Cardiac atrium fibroblast (primary cell): ENCODE data around the genes THUMPD3 and MTMR14.

DNA sequence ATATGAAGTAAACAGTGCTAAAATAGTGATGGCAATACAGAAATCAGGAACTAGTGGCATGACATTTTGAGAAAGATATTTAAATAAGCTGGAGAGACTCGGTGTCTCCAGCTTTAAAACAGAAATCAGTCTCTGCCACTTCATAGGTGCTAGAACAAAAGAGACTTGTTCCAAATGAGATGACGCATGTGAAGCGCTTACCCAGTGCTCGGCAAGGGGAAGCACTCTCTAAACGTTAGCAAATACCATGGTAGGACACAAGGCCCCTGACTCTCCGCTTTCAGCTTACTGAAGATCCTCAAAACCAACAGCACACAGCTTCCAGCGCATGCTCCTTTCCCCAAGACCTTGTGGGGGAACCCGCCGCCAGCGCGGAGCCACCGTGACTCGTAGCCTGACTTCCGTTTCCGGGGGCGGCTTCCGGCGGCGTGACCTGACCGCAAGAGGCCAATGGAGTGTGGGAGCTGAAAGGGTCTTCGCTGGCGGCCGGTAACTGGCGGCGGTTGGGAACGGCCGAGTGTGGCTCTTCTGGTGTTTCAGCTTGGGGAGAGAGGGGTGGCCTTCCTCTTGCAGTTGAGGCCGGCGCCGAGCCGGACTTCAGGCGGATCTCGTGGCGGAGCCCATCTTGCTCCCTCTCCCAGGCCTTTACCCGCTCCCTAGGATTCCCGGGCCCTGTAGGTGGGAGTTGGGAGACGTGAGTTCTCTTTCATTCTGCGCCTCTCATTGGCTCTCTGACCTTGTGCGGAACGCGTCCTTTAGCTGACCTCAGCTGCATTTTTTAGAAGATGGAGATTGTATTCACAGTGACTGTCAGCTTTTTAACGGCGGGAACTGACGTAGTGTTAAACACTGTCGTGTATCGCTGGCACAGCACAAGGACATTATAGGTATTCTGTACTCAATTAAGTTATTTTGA, at the start of gene THUMPD3:
TSS of gene THUMPD3 (plus strand) at position 416 of the 916 bp plus-strand sequence.
- RAMPAGE, long total RNA = start-site peak on the plus strand centred at position 432 of the sequence, 44 bp wide, 32 and 48 reads in 2 replicates

- RAMPAGE, long total RNA = no peak
Measured at GRCh38 chr3:9386734-9387321, 10.6 kb upstream of the SETD5 start.

GRCh38 chr3:9470545-9471676, 73.5 kb downstream of the SETD5 start:
- RAMPAGE, long total RNA = no peak

DNA sequence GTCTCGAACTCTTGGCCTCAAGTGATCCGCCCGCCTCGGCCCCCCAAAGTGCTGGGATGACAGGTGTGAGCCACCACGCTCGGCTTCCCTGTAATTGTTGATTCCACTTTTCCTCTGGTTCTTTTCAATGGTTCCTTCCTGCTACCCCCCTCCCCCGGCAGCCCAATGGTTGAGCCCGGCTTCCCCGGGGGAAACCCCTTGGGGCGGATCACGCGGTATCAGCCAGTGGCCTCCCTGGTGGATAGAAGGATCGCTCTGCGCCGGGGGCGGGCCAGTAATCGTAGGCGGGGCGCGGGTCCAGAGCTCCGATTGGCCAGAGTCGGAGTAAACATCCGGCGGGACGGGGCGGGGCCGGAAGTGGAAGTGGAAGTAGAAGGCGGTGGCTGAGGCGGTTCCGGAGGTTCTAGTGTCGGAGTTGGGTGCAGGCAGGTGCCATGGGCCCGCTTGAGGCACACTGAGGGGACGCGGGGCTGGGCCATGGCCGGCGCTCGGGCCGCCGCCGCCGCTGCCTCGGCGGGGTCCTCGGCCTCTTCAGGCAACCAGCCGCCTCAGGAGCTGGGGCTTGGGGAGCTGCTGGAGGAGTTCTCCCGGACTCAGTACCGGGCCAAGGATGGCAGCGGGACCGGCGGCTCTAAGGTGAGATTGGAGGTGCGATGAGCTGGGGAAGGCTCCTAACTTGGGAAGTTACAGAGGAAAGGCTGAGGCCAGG, at the start of gene MTMR14:
TSS of gene MTMR14 (plus strand) at position 399 of the 709 bp plus-strand sequence.
- RAMPAGE, long total RNA = no peak

GRCh38 chr3:9766941-9767400, 2.8 kb downstream of the CAMK1 start:
- RAMPAGE, long total RNA = no peak

DNA sequence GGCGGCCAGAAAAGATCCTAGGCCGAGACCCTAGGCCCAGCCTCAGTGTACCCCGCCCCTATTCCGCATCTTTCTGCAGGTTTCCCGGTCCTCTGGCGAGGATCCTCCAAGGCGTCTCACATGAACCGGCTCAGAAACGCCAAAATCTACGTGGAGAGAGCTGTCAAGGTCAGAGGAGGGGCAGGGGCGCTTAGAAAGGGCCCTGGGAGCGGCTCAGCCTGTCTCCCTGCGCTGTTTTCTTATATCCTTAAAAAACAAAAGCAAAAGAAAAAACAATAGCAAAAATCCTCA, 425 bp downstream of the TTLL3 start:
- RAMPAGE, long total RNA = no peak

- RAMPAGE, long total RNA = no peak
Measured at GRCh38 chr3:9878567-9879124, 1.4 kb downstream of the CIDEC start.

- RAMPAGE, long total RNA = no peak
Measured at GRCh38 chr3:10010723-10011622, 15.3 kb upstream of the FANCD2 start.

GRCh38 chr3:10142633-10143255, 1.2 kb downstream of the VHL start:
- RAMPAGE, long total RNA = no peak

DNA sequence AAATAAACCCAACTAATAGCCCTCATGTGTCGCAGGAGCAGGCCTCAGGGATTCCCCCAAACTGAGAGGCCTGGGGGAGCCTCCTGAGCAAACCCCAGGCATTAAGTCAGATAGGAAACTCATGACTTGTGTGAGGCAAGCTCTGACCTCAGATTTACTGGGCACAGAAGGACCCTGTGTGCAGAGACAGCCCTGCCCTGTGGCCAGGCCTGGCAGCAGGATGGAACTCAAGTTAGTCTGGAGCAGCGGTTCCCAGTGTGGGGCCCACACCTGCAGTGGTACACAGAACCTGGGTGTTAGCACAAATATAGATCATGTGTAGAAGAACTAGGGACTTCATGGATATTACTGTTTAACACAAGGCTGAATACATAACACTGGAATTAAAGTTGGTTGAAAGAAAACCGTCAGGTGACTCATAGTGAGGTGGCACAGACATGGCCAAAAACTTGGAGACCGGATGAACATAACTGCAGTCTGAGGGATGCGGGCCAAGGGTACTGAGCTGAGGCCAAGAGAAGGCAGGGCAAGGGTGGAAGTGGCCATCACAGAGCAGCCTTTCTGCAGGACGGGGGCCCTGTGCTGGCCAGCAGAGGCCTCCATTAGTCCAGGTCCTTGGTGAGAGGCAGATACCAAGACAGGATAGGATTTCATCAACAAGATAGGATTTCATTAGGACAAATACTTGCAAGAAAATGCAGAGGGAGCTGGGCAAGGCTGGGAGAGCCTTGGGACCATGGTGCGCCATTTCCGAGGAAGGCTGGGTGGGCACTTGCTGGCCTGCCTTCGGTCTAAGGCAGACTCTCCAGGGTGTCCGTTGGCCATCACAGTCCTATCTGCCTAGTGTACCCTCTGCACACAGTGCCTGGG, 40.9 kb downstream of the IRAK2 start:
- RAMPAGE, long total RNA = no peak

GRCh38 chr3:10553482-10554263, 48.3 kb upstream of the ATP2B2 start:
- RAMPAGE, long total RNA = no peak

DNA sequence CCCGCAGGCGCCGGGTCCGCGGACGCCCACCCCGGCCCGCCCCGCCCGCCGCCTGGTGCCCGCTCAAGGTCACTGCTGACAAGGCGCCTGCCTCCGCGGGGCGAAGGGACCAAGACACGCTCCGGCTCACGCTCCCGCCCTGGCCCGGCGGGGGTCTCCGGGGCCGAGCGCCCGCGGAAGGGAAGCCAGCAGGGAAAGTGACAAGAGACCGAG, 108.5 kb upstream of the SLC6A11 start:
- RAMPAGE, long total RNA = no peak

GRCh38 chr3:10738544-10739340, 77.3 kb upstream of the SLC6A11 start:
- RAMPAGE, long total RNA = no peak

DNA sequence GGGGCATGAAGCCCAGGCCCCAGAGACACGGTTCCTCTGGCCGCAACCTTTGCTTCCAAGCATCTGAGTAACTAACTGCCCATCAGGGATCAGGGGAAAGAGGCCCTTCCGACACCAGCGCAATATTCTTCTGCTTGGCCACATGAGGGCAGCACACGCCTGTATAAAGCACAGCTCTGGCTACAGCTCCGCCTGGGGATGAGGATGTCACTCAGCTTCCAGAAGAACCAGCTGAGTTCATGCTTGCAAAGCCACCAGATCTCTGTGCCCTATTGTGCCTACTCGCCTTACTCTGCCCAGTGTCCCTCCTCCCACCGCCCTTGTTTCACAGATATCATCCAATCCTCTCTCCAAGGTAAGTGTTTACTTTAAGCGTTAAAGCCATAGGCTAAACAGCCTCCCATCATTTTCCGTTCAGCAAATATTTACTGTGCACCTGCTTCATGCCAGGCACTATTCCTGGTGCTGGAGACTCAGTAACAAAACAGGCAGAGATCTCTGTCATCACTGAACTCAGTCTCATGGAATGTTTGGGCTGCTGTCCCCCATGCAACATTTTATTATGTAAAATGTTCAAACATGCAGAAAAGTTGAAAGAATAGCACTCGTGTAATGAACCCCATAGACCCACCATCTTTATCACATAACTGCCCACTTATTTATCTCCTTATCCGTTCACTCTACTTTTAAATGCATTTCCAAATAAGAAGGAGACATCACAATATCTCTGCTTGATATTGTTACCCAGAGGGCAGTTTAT, 57.2 kb upstream of the SLC6A11 start:
- RAMPAGE, long total RNA = no peak

DNA sequence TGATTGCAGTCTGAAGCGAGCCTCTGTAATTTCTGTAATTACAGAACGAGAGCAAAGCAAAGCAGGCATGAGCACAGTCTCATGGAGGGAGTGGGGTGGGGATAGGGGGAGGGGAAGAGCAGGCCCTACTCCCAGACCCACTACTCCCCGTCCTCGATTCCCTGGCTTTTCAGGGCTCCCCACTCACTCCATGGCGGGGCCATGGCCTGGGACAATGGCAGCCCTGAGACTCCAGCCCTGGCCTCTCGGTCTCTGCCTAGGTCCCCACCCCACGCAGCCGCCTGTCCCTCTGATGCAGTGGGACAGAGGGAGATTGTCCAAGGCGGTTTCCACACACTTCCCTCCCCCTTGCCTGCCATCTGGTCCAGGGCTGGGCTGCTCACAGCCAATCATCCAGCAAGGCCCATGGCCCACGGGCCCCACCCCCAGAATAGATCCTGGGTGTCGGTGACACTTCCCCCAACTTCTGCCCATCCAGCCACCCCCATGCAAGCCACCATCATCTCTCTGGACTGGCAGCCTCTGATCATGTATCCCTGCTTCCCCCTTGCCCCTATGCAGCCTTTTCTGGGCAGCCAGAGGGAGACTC, 18.3 kb downstream of the SLC6A1 start:
- RAMPAGE, long total RNA = no peak

DNA sequence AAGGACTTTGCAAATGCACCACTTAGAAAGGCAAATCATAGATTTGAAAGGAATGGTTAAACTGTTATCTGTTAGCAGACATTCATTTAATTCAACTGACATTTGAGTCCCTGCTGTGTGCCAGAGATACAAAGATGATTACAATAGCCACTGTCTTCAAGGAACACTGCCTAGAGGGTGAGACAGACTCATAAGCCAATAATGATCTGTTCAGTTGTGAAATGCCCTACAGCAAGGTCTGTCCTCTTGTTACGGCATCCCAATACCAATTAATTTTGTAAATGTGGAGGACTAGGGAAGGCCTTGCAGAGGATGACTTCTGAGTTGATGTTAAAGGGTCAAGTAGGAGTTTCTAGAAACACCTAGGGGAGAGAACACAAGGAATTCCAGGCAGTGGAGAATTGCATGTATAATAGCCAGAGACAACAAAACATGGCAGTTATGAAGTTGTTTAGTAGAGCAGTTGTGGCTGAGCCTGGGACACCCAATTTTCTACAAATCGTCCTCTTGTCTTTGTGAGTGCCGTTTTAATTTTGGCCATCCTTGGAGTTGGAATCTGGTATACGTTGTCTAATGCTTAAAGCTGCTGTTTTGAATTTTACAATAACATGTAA, 113.3 kb downstream of the ATG7 start:
- RAMPAGE, long total RNA = no peak

DNA sequence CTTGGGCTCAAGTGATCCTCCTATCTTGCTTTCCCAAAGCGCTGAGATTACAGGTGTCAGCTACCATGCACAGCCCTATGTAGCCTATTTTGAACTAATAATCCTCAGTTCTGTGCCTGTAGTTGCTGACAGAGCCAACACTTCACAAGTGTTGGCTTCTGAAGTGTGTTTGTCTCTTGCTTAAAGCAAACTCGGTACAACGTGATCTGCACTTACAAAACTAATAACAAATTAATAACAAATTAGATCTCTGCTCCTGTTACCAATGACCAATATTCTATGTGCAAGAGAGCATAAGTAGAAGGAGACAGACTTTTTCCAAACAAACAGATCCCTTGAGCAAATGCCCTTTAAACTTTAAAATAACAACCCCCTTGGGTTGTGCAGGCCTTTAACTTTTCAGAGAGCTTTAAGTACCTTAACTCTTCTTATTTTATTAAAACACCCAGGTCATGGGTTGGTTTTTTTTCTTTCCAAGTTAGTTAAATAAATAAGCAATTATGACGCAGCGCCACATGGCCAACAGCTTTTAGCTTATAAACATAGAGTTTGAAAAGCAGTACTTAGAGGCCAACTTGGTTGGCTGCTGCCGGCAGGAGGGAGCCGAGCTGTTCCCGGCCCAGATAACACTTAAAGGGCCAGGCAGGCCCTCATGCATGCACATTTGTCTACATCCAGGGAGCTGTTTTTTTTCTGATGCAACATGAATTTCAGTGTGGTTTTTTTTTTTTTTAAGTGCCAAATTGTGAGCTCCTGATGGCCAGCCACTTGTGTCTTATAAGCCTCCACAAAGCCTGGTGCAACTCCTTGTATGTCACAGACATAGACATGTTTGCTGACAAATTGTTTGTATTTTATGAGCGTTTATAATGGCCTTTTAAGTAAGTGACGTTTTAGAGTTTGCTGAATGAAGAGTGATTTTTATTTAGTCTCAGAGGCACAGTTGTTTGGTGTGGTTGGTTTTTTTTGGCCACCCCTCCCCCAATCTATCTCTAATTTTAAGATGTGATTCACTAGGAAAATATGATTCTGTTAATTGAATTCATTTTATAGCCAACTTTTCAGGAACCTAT, 134.7 kb downstream of the VGLL4 start:
- RAMPAGE, long total RNA = no peak

DNA sequence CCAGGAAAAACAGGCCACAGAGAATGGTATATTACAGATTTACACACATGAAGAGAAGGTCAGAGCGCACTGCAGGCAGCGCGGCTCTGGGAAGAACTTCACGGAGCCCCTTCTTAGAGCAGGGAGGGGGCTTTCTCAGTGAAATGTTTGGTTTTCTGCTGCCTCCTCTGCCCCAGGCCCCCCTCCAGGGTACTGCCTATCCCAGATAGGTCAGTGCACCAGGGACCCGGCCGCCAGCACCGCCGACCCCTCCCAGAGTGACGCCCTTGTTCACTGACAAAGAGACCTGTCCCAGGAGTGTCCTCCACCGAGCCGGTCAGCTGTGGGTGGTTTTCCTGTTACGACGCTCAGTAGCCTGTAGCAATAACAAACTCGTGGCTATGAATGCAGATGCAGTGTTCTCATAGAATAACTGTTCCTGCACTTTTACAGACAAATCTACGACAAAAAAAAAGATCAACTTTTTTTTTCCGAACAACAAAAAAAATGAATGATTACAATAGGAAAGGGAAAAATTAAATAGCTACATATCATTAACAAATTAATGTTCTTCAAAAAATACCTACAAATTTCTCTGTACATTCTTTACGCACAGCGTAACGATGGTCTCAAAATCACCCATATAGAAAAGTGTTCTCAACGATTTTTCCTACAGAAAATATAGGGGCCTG, 87.4 kb downstream of the VGLL4 start:
- RAMPAGE, long total RNA = no peak

- RAMPAGE, long total RNA = no peak
Measured at GRCh38 chr3:11557150-11557811, 86.4 kb downstream of the VGLL4 start.

- RAMPAGE, long total RNA = no peak
Measured at GRCh38 chr3:11640147-11640502, 3.6 kb downstream of the VGLL4 start.